Diencephalon (tissue), 2 donors: ENCODE data around the gene ELP6.

DNA sequence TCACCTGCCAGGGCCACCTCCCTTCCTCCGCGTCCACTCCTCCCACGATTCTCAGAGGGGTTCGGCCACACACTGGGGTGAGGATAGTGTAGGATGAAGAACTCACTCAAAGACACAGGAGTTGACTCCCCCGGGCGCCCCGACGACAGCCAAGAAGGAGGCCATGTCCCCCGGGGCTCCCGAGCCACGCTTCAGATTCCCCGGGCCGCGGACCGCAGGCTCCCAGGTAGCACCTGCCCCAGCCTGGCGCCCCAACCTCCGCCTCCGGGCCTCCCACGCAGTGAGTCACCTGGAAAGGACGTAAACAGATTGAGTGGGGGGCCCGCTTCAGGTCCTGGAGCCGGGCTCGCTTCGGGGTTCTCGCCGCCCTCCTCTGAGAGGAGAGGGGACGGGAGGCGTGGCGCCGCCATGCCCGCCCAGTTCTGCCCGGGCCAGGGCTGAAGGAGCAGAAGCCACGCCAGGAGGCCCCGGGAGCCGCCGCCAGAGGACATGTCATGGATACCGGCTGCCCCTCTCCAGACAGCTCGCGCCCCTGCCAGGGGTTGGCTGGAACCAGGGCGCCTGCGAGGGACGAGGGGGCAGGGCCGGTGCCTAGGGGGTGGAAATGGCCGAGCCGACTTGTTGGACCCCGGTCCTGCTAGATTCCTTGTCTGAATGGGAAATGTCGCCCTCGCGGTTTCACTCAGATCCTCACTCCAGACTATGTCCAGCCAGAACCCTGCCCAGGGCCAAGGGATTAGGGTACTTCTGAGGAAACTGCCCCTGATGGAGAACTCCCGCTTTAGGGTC, 29.4 kb downstream of the MYL3 start:
- RAMPAGE, long total RNA, result no peak

GRCh38 chr3:46845504-46846572, 17.4 kb downstream of the MYL3 start:
- RAMPAGE, long total RNA, result start-site peak on the minus strand at chr3:46845863-46845961, 5 and 10 reads in 2 replicates

DNA sequence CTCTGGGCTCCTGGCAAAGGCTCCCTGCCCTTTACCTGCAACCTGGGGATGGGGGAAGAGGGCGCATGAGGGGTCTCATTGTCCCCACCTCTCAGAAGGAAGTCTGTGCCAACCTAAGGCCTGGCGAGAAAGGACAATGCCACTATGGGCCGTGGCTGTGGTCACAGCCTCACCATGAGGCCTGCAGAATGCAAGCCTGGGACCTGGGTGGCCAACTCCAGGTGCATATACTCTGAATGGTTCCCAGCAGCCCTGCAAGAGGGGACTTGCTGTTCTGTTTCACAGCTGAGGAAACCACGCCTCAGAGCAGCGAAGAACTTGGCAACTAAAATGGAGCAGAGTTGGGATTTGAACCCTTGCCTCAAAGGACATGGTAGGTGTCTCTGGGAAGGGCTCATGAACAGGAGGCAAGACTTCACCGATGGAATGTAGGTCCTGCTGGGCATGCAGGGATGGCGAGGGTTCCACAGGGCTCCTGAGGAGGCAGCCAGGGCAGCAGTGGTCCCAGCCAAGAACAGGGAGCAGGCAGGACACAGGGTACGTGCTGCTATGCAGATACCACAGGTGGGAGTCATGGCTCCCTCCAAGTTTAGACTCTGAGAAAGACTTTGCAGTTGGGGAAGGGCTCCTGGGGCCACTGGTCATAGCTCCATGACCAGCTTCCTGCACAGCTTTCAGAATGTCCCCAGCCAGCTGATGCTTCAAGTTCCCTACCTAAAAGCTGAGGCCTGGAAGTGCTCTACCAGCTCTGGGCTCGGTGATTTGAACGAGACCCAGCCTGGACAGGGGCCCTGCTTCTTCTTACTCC, 1.0 kb downstream of the MYL3 start:
- RAMPAGE, long total RNA, result no peak

DNA sequence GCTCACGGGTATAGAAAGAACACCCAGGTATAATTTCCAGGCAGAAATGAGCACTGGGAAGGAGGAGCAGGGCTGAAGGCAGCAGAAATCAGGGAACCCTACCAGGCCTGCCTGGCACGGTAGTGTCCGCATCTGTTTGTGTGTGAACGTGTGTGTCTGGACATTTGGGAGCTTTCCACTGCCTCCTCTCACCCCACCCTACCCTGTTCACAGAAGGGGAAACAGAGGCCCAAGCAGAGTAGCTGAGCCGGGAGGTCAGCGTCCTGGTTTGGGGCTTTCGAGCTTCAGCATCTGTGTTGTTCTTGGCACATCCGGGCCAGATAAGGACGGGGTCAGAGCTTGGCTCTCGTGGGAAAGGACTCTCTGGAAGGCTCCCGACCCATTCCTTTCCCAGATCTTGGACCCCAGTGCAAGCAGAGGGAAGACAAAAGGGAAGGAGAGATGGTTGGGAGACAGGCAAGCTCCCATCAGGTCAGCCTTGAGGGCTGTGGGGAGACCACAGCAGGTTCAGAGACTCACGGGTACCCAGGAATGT, 6.3 kb upstream of the PTH1R start:
- RAMPAGE, long total RNA, result no peak

- RAMPAGE, long total RNA, result no peak
These were observed 36.1 kb downstream of the PTH1R start for GRCh38 chr3:46913538-46914071.

DNA sequence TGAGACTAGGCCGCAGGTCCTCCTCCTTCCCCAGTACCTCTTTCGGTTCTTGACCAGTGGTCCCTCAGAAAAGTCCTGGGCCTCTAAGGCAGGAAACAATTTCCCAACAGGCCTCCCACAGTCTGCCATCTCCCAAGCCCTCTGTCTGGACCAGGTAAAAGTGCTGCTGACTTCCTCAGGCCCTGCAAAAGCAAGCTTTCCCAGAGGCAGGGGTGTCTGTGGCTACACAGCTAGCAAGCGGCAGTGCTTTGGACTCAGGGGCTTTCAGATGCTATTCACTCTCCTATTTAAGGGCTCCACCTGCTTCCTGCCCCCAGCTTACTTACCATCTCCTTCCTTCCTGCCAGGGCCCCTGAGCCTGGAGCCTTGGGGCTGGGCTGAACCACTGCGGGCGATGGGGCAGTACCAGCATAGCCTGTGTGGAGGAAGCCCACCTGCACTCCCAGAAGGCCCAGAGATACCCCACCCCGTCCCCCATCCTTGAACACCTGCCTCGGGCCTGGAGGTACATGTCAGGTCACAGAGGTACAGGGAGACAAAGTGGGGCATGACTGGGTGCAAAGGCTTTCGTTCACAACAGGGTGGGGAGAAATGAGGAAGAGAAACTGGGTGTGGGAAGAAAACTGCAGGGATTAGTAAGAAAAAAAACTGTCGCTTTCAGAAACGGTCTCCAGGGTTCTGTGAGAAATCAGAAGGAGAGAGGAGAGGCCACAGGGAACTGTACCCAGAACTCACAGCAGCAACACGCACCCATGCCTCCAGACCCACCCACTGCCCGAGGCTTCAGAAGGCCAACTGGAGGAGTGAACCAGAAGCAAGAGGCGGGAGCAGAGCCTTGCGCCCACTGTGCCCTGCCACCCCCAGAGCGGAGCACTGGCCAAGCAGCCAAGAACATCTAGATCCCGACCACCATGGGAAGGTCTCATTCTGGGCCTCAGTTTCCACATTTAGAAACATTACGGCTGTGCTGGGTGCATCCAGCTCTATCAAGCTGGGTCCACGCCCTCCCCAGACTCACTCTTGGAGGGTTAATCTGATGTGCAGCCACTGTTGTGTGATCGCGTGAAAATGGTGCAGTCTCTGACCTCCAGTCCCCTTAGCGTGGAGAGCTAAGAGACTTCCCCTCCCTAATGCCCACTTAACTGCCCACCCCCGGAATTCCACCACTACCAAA, 49.4 kb downstream of the CCDC12 start:
- RAMPAGE, long total RNA, result no peak

DNA sequence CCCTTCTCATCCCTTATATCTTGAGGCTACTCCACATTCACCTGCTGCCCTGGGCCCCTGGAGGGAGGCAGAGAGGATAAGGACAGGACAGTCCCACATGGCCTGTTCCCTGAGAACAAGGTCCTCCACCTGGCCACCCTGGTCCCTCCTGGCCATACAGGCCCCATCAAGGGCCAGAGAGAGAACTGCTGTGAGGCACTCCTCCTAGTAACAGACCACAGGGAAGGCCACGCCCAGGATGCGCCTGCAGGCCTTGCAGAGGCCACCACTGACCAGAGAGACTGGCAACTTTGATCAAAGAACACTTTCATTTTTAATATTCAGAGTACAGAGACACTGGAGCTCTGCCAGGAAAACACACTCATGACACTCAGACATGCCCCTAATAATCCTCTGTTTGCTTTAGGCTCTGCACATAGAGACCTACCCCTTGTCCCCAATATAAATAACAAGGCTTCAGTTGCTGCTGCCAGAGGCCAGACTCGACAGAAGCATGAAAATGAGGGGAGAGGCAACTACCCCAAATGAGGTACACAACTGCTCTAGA, 44.9 kb downstream of the CCDC12 start:
- RAMPAGE, long total RNA, result no peak

GRCh38 chr3:46967322-46967982, 9.1 kb downstream of the CCDC12 start:
- RAMPAGE, long total RNA, result no peak

- RAMPAGE, long total RNA, result no peak
These were observed 5.8 kb downstream of the CCDC12 start for GRCh38 chr3:46970767-46971202.

DNA sequence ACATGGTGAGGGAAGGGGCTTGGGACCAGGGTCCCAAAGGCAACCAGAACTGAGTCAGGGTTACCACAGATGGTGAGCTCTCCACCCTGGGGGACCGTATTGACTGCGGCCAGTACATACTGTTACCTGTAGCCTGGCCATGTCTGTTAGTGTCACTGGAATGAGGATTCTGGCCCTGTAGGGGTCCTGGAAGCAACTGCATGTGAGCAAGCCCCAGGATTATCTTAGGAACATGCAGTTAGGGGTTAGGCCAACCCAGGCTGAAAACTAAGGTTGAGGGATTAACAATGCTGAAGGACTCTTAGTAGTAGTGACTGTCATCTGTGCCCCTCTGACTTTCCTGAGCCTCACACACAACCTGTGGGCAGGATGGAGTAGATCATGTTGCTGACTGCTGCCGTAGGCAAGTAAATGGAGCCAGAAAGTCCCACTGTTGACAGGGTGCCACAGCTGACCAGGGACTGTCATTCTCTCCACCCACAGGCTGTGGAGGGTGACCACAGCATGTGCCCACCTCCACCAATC, 15.1 kb downstream of the NBEAL2 start:
- RAMPAGE, long total RNA, result no peak

DNA sequence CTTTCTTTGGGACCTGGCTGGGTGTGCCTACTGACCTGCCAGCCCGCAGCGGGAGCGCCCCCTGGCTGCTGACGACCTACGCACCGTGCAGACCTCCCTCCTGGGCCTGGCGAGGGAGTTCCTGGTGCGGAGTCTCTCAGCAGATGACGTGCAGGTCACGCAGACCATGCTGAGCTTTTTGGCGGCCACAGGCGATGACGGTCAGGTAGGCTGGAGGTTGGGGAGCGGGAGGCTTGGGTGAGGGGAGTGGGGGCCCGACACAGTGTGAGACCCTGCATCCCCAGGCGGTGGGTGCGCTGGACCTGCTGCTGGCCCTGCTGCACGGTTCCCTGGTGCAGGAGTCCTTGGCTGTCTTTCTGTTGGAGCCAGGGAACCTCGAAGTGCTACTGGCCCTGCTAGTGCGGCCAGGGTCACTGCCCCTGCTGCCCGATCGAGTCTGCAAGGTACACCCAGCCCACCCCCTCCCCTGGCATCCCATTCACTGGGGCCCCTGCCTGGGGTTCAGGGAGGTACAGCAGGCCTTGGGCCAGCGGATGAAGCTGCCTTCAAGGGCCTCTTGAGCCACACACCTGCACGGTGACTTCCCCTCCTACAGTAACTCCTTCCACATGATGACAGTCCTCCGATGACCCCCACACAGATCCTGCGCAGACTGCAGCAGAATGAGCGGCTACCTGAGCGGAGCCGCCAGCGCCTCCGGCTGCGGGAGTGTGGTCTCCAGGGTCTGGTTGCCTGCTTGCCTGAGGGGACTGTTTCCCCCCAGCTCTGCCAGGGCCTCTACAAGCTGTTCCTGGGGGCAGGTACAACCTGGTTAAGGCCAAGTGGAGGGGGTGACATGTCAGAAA, 19.4 kb downstream of the NBEAL2 start:
- RAMPAGE, long total RNA, result no peak

GRCh38 chr3:47062083-47062716, 82.7 kb downstream of the NBEAL2 start:
- RAMPAGE, long total RNA, result no peak

- RAMPAGE, long total RNA, result no peak
These were observed 1.4 kb downstream of the SETD2 start for GRCh38 chr3:47162534-47162953.

- RAMPAGE, long total RNA, result no peak
These were observed 1.3 kb upstream of the PTPN23 start for GRCh38 chr3:47379406-47379959.

DNA sequence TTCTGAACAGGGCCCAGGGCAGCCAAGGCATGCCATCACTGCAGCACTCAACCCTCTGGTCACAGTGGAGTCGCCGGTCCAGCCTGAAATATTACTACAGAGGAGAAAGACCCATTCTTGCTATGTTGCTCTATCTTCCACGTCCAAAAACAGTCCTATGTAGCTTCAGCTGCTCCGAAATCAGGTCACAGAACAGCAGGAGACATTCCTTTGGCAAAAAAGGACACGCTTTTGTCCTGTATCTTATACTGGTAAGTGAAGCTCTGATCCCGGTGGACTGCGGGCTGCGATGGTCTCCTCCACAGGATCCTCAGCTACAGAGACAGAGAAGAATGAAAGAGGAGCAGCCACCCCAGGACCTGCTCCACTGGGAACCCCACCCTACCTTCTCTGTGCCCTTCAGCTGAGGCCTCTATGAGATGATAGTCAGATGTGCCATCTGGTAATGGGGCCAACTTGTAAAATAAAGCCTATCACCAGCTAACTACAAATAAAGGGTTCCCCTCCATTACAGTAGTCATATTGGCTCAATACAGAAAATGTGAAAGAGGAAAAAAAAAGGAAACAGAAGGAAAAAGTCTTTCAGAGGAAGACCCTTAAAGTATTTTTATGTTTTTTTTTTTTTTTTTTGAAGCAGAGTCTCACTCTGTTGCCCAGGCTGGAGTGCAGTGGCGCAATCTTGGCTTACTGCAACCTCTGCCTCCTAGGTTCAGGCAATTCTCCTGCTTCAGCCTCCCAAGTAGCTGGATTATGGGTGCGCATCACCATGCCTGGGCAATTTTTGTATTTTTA, 17.4 kb downstream of the ELP6 start:
- RAMPAGE, long total RNA, result no peak

DNA sequence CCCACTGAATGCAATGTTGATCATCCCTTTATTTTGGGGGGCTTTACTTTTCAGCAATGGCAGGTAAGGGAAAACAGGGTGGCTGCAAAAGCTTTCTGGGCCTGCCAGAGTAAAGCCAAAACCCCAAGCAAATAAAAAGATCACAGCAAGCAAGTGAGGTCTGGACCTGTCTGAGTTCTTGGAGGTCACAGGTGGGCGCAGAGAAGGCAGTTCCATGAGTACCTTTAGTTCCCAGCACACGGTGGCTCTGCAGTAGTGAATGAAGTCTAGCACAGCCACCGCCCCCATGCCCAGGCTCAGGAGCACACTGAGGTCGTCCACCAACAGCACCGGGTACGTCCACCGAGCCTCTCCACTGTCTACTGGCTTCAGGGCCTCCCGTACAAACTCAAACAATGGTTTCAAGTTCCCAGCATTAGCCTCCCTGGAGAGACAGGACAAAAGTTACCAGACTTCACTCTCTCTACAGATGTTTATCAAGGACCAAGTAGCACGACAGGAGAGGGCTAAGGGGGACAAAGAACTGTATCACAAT, 12.0 kb downstream of the ELP6 start:
- RAMPAGE, long total RNA, result no peak

DNA sequence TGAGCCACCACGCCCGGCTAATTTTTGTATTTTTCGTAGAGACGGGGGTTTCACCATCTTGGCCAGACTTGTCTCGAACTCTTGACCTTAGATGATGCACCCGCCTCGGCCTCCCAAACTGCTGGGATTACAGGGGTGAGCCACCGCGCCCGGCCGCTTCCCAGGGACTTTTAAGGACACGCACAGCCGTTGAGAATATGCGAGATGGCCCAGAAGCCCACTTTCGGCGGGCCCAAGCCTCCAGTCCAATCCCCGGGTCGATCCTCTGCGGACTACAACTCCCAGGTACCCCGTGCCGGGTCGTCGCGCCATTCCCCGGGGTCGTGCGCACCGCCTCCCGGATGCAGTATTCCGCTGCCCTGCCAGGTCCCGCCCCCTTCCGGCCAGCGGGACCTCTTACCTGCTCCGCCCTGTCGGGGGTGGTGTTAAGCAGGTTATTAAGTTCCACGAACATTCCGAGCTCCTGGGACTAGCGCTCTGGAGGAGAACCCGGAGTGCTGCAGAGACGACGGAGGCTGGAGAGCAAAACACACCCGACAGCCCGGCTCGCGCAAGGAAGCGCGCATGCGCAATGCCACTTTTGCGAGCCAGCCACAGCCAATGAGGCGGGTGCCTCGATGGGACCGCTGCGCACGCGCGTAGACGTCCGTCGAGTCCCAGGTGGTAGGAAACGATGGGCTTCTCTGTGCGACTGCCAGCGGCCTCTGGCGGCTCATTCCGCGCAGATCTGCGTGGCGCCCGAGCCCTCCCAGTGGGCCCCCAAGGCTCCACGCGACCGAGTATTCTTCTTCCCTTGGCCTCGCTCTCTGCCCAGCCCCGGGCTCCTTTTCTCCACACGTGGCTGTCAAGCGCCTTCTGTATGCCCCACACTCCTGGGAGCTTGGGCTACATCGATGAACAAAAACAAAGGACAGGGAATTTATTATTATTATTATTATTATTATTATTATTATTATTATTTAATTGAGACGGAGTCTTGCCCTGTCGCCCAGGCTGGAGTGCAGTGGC, at the start of gene ELP6:
ELP6 (minus strand) TSS at position 576 of the 1,008 bp plus-strand sequence.
- RAMPAGE, long total RNA, result no peak

DNA sequence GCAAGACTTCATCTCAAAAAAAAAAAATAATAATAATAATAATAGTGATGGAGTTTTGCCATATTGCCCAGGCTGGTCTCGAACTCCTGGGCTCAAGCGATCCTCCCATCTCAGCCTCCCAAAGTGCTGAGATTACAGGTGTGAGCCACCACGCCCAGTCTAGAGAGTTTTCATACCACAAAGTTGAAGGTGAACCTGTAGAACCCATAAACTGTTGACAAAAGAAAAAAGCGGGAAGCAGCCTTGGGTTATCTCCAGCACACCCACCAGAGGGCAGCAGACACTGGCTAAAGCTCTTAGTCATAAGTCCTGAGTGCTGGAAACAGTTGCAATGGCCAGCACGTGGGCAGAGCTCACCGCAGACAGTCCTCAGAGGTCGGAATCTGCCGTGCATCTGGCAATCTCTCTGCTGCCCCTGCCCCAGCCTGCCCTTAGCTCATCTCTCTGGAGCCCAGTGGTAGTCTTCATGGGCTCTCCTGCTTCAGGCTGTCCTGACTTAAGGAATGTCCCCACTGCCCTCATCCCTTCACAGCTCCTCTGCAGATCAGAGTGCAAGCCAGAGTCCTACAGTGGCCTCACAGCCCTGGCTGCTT, 8.6 kb upstream of the ELP6 start:
- RAMPAGE, long total RNA, result no peak

- RAMPAGE, long total RNA, result no peak
These were observed 8.6 kb upstream of the CSPG5 start for GRCh38 chr3:47586773-47588116.

DNA sequence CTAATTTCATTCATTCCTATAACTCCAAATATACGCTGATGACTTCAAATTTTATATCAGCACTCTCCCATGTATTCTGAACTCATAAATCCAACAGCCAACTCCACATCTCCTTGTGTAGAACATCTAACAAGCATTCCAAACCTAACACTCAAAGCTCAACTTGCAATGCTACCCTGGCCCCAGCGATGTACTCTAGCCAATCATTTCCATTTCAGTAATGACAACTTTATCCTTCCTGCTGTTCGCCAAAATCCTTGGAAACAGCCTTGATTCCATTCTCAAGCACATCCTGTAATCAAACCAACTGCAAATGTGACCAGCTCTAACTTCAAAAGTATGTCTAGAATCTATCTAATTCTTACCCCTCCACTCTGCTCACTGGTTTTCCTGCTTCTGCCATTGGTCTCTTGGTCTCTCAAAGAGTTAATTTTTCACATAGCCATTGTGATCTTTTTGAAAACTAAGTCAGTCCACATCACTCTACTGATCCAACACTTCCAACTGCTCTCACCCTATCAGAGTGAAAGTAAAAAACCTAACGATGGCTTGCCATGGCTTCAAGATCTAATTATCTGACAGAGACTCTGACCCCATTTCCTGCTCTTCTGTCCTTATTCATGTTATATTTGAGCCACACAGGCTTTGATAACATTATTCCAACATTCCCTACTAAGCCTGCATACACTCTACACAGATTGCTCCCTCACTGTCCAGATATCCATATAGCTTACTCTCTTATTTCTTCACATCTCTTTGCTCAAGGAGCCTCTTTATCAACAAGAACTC, 66.3 kb downstream of the SMARCC1 start:
- RAMPAGE, long total RNA, result no peak